Kidney epithelial cell (primary cell): ENCODE data around the genes RIMS4 and YWHAB.

DNA sequence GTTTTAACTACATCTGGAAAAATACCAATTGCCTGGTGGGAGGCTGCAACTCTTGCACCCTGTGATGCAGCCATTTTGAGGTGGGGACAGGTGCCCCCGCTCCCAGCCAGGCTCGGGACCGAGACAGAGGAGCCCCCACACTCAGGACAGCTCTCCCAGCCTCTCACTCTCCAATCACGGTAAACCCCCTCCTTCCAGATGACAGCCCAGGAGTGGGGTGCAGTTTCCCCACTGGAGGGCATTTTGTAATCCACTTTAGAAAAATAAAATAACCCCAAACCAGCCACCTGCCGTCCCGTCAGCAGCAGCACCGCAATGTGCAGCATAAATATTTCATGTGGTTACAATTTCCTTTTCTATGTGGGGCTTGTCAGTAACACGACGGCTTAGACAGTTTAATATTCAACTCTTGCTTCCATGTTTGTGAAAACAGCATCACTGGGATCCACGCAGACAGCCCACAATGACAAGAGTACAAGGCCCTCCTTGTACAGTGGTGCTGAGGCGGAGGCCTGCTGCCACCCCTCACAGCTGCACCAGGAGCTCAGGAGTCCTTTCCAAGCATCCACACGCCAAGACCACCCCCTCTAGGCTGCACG is 116.8 kb downstream of the JPH2 start:
- RAMPAGE, long total RNA: no peak
- RRBS: no CpG with 5 or more reads among the region's 13 CpGs

DNA sequence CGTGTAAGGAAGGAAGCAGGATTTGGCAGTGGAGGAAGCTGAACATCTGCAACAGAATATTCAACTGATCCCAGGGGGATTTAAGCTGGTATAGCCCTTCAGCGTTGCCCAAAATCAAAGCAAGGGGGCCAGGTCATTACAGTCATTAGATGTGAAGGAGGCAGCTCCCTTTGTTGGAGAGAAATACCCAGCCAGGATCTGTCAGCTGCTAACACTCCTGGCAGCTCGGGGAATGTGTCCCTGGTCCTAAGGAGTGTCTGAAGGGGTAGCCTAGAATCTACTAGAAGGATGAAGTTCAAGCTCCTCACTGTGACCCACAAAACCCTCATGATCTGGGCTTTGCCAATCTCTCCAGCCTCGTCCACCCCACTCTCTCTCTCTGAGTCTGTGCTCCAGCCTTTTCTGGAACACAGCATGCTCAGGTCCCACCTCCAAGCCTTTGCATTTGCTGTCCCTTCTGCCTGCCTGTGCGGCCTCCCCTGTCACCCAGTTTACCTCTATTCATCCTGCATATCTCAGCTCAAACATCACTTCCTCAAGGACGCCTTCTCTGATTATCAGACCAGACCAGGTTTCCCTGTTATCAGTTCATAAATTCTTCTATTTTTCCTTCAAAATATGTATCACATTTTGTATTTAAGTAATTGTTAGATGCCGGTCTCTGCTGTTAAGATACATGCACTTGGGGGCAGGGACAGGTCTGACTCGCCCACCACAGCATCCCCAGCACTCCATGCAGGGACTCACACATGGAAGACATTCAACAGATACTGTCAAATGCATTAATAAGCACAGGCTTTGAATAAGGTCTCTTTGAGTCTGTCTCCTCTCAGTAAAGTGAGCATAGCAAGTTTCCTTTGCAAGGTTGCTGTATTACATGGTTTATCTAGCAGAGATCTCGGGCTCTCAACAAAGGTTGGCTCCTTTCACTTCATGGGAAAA is 15.5 kb downstream of the JPH2 start:
- RAMPAGE, long total RNA: no peak
- RRBS: no CpG with 5 or more reads among the region's 9 CpGs

DNA sequence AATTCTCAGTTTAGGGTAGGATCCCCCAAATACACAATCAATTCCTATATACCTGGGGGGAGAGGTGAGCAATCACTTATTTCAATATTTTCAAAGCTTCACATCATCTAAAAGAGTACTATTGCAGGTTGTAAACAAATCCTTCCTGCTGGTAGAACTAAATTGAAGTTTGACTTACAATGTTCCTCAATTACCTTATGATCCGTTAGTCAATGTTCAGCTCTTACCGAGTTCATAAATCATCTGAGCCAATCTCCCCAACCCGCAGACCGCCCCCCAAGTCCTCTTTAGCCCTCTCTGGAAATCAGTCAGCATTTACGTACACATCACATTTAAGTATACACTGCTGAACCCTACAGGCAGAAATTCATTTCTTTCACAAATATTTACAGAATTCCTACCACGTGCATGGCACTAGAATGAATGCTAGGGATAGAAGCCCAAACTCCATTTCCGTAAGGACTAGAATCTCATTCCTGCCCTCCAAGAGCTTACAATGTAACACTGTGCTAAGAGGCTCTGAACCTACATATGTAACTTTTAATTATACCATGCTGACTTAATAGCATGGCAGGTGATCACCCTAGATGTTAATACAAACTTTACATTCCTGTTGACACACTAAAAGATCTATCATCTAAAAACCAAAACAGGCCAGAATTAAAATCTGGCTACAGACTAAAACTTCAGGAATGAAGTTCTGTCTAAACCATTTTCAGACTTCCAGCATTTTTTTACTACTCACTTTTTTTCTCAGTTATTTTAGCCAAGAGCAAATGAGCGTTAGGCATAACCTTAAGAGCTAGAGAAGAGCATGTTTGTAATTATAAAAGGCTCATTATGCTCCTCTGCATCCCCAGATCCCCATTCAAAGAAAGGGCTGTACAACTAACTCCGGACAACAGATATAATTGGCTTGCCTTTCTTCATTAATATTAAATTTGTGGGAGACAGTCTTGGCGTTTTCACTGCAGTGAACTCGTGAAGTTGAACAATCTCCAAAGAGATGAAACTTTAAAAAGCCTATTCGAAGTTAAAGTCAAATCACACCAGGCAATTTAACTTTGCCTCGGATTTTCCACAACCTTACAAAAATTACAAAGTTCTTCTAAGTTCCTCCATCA is 1.6 kb downstream of the OSER1 start:
- RAMPAGE, long total RNA: no peak
- RRBS: no CpG with 5 or more reads among the region's 13 CpGs

GRCh38 chr20:44287027-44287678 is 23.8 kb downstream of the FITM2 start:
- RAMPAGE, long total RNA: no peak
- RRBS: no CpG with 5 or more reads among the region's 2 CpGs

GRCh38 chr20:44388377-44389543 is 33.3 kb downstream of the HNF4A start:
- RAMPAGE, long total RNA: no peak
- RRBS: under 1% methylated on average over 7 of the region's 43 CpGs

DNA sequence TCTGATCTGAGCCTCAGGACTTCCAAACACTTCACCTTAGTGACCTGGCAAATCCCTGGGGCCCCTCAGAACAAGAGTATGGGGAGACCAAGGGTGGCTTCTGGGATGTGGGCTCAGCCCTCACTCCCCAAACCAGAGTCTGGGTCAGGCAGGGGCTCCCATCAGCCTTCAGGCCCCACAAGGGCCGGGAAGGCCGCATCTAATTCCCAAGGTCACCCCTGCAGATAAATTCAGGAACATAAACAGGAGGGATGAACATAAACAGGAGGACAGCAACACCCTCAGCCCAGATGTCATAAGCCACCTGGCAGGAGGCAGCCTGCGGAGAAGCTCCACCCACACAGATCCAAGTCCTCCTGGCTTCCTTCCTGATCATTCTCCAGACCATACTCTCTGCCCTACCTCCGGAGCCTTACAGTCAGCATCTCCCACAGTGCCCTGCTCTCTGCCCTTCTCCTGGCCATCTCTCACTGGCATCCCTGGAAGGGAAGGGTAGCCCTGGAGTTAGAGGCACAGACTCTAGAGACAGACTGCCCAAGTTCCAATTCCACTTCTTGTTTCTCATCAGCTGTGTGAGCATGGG is 37.6 kb downstream of the HNF4A start:
- RAMPAGE, long total RNA: no peak
- RRBS: no CpG with 5 or more reads among the region's 4 CpGs

GRCh38 chr20:44395453-44396166 is 40.1 kb downstream of the HNF4A start:
- RAMPAGE, long total RNA: no peak
- RRBS: no CpG with 5 or more reads among the region's 10 CpGs

- RAMPAGE, long total RNA: no peak
- RRBS: no CpG with 5 or more reads among the region's 8 CpGs
Measured at GRCh38 chr20:44410127-44410672, 54.7 kb downstream of the HNF4A start.

DNA sequence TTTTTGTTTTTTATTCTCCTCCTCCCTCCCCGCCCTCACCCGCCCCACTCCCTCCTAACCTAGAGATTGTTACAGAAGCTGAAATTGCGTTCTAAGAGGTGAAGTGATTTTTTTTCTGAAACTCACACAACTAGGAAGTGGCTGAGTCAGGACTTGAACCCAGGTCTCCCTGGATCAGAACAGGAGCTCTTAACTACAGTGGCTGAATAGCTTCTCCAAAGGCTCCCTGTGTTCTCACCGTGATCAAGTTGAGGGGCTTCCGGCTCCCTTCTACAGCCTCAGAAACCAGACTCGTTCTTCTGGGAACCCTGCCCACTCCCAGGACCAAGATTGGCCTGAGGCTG is 44.7 kb upstream of the TTPAL start:
- RAMPAGE, long total RNA: no peak
- RRBS: no CpG with 5 or more reads among the region's 6 CpGs

DNA sequence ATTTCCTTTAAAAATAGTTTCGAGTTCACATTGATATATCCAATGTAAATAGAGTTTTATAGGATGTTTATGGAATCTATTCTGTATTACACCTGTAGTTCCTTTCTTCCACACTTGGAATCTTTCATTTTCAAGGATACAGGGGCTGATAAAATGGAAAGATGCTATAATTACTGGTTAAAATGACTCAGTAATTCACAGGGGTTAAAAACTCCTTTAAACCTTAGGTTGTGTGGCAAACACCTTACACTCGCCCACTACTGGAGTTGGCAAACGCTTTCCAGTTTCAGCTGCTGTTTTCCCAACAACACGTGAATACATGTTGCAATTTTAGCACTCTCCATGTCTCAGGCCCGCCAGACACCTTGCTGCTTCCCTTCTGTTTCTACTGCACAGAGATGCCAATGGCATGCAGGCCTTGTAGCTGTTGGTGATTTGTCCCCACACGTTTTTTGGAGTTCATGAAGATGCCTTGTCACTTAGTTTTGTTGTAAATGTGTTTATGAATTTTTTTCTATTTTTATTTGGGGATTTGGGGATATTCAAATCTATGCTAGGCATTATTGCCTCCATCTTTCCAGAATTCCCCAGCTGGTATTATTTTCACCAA is 5.4 kb upstream of the TTPAL start:
- RAMPAGE, long total RNA: no peak
- RRBS: no CpG with 5 or more reads among the region's 6 CpGs

GRCh38 chr20:44492422-44492908 is 16.8 kb downstream of the TTPAL start:
- RAMPAGE, long total RNA: no peak
- RRBS: no CpG with 5 or more reads among the region's 4 CpGs

- RAMPAGE, long total RNA: no peak
- RRBS: no CpG with 5 or more reads among the region's 2 CpGs
Measured at GRCh38 chr20:44633446-44633997, 18.0 kb downstream of the ADA start.

GRCh38 chr20:44646149-44646694 is 5.3 kb downstream of the ADA start:
- RAMPAGE, long total RNA: no peak
- RRBS: no CpG with 5 or more reads among the region's 3 CpGs

DNA sequence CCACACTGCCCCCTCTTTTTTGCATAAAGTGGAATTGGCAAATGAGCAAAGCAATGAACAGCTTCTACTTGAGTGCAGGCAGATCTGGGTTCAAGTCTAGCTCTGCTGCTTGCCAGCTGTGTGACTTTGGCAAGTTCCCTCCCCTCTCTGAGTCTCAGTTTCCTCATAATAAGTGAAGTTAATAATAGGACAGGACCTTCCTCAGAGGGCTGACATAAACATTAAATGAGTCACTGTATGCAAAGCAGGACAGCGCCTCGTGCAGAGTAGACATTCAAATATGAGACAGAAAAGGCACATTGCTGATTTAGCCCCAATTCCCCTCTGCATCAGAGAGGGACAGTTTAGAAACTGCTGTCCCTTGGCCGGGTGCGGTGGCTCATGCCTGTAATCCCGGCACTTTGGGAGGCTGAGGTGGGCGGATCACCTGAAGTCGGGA is 4.7 kb downstream of the ADA start:
- RAMPAGE, long total RNA: no peak
- RRBS: no CpG with 5 or more reads among the region's 7 CpGs

- RAMPAGE, long total RNA: no peak
- RRBS: no CpG with 5 or more reads among the region's 7 CpGs
Measured at GRCh38 chr20:44714048-44714402, 1.1 kb upstream of the CCN5 start.

DNA sequence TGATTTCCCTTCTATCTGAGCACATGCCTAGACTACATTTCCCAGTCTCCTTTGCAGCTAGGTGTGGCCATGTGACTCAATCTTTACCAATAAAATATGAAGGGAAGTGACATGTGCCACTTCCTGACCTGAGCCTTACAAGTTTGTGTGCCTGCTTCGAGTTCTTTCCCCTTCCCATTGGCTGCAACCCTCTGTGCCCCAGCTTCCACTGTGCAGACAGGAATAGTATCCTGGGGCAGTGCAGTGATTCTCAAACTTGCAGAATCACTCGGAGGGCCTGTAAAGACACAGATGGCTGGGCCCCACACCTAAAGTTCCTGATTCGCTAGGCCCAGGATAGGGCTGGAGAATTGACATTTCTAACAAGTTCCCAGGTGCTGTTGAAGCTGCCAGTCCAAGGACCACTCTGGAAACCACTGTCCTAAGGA is 8.9 kb upstream of the KCNK15 start:
- RAMPAGE, long total RNA: no peak
- RRBS: no CpG with 5 or more reads among the region's 3 CpGs

DNA sequence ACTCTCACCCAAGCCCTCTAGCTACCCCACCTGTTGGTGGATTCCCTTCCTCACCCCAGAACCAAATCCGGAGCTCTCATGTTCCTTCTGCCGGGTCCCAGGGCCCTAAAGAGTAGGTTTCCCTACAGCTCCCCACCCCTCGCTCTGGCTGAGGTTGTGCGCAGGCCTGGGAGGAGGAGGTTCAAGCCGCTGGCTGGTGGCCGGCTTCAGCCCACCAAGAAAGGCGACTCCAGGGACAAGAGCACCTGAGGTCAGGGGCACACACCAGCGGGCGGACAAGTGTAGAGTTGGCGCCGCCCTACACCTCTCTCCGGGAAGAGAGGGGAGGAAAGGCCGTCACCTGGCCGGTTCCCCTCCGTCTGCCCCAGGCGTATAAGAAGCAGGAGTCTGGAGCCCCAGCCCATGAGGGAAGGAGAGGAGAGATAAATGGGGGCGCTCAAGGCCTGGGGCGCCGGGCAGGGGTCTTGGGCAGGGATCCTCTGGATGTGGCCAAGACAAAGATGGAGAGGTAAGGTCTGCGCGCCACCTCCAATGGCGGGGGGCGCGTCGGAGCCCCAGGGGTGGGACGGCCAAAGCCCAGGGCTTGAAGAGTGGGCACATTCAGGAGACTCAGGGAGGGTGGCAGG is 988 bp downstream of the RIMS4 start:
- RAMPAGE, long total RNA: no peak
- RRBS: no CpG with 5 or more reads among the region's 26 CpGs

DNA sequence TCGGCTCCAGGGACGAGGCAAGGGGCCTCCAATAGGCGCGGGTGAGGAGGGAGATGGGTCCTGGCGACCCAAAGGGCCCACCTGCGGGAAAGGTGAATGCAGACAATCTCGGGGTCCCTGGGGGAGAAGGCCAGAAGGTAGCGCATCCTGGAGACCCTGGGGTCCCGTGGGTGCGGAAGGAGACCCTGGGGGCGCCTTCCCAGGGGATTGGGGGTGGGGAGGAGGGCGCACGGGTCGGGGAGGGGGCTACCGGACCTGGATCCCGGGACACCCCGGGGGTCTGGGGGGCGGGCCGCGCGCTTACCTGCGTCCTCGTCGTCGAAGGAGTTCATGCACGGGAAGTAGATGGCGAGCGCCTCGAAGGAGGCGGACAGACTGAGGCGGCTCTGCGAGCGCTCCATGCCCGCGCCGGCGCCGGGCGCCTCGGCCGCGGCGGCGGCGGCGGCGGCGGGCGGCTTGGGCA is 444 bp downstream of the RIMS4 start:
- RAMPAGE, long total RNA: no peak
- RRBS: no CpG with 5 or more reads among the region's 49 CpGs

DNA sequence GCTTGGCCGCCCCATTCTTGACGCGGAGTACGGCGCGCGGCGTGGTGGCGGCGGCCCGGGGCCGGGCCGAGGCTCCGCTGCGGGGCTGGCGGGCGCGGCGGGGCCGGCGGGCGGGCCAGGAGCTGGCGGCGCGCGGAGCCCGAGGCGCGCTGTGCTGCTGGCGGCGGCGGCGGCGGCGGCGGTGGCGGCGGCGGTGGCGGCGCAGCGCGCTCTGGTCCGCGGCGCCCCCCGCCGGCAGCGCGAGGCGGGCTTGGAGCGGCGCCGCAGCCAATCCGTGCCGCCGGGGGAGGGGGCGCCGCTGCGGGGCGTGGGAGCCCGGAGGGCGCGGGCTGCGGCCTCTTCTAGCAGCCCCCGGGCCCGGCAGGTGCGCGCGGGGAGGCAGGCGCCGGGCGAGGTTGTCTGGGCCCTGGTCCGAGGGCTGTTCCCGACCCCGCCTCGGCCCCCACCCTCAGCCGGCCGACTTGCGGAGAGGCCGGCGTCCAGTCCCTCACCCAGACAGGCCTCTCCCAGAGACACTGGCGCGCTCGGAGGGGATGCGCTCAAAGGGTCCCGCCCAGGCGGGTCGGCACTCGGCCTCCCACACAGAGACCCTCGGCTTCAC is at the start of gene RIMS4:
Gene RIMS4, minus strand, starts transcription at position 213 of the 601 bp plus-strand sequence.
- RAMPAGE, long total RNA: no peak
- RRBS: under 1% methylated on average over 35 of the region's 91 CpGs

GRCh38 chr20:44885474-44886595 is at the start of gene YWHAB:
Gene YWHAB (plus strand): TSS chr20:44885705.
- RAMPAGE, long total RNA: start-site peak on the plus strand at chr20:44885693-44885776, 1,951 and 2,452 reads in 2 replicates
- RRBS: under 1% methylated on average over 26 of the region's 93 CpGs